Gastroesophageal sphincter (tissue), 4 donors: ENCODE measurements around the genes GTF2B and LRRC8B.

DNA sequence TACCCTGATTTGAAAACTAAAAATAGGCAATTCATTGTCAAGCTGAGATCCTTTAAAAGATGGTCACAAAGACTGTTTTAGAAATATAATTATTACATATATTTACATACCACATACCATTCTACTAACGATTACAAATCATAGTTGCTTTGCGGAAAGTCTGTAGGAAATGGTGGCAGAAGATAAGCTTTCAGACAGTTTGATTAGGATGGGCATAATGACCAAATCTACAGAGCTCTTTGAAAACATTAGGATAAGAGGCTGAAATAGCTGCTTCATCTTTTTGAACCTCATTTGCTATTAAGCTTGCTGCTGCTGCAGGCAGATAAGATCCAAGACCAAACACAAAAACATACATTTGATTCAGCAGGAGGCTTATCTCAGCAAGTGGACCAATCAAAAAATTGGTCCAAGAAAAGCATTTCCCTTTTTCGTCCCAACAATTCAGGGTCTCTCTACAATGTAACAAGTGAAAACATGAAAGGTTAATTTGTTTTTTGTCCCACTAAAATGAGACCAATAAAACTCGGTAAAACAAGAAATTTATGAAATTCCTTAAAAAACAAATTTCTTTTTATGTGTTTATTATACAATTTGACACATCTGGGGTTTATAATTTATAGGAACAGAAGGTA, 47.0 kb downstream of the DDAH1 start:
- PRO-cap, result no peak
- RAMPAGE, long total RNA, 4 experiments, result no peak in any of the 4 experiments

GRCh38 chr1:85628632-85629542, 48.3 kb downstream of the CCN1 start:
- PRO-cap, result no peak
- RAMPAGE, long total RNA, 4 experiments, result no peak in any of the 4 experiments

DNA sequence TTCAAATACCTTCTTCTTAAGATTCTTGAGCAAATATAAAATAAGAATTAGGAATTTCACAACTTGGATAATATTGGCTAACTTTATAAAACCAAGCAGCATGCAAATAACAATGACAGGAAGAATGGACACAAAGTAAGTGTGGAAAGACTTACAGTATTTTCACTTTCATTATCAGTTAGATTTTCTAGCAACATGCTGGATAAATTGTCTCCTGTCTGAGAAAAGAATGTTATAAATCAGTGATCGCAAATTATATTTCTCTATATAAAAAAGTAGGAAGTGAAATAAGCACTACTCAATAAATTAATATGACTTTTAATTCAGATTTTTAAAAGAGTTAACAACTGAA, 13.2 kb downstream of the ODF2L start:
- PRO-cap, result no peak
- RAMPAGE, long total RNA, 4 experiments, result no peak in any of the 4 experiments

DNA sequence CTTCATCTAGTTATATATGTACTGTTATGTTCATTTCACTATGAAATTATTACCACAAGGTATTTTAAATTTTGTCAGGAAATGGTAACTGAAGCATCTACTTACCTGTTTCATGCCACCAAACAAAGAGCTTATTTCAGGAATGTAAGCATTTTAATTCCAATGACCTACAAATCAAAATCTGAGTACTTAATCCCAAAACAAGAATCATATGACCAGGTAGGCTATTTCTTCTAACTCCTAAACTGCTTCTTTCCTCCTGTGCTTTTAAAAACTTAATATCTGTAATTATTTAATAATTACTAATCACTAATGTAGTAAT, 68.9 kb upstream of the SH3GLB1 start:
- PRO-cap, result no peak
- RAMPAGE, long total RNA, 4 experiments, result no peak in any of the 4 experiments

DNA sequence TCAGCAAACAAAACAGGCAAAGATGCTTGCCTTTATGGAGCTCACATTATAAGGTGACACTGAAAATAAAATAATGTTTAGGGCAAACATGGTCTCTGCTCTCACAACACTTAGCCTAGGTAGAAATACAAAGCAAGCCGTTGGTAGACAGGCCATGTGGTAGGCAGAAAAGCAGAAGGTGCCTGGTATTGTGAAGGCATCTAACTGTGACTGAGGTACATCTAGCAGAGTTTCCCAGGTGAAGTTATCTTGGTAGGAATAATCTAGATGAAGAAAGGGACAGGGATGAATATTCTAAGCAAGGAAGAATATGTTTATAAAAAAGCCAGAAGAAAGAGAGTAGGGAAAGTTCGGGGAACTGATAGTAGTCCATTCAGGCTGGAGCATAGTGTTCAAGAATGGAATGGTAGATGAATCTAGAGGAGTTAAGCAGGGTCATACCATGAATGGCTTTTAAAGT, 31.4 kb downstream of the SH3GLB1 start:
- PRO-cap, result no peak
- RAMPAGE, long total RNA, 4 experiments, result no peak in any of the 4 experiments

DNA sequence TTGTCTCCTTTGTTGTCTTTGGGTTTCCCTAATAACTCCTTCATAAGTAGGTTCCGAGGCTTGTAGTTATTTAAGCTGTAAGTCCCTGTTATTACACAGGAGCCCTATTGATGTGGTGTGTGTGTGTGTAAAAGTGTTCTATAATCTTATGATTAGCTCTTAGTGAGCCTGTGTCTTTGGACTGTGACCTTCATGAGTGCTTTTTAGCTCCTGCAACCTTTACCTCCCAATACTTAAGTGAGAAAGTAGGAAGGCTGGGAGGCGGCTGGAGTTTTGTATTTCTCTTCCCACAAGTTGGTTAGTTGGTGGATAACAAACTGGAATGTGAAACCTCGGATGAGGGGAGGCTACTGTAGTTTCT, 19.4 kb downstream of the HS2ST1 start:
- PRO-cap, result no peak
- RAMPAGE, long total RNA, 4 experiments, result no peak in any of the 4 experiments

GRCh38 chr1:87044700-87045267, 130.3 kb downstream of the HS2ST1 start:
- PRO-cap, result no peak
- RAMPAGE, long total RNA, 4 experiments, result no peak in any of the 4 experiments

GRCh38 chr1:87200727-87201437, 127.8 kb upstream of the LMO4 start:
- PRO-cap, result no peak
- RAMPAGE, long total RNA, 4 experiments, result no peak in any of the 4 experiments

- PRO-cap, result bidirectional peak, plus-strand start at chr1:87329909, minus-strand start at chr1:87329917
- RAMPAGE, long total RNA, 4 experiments, result no peak in any of the 4 experiments
Observed at GRCh38 chr1:87329794-87330402, 1.2 kb downstream of the LMO4 start.

DNA sequence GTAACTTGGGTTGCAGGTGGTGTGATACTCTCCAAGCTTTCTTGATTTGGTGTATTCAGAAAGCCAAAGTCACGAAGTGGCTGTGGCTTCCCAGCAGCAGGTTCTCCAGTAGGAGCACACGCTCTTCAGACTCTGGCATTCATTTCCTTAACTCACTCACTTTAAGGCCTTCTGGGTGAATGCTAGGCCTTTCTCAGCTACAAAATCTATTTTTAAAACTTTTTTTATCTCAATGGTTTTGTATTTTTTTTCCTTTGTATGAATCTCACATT, 22.9 kb upstream of the PKN2 start:
- PRO-cap, result no peak
- RAMPAGE, long total RNA, 4 experiments, result no peak in any of the 4 experiments

DNA sequence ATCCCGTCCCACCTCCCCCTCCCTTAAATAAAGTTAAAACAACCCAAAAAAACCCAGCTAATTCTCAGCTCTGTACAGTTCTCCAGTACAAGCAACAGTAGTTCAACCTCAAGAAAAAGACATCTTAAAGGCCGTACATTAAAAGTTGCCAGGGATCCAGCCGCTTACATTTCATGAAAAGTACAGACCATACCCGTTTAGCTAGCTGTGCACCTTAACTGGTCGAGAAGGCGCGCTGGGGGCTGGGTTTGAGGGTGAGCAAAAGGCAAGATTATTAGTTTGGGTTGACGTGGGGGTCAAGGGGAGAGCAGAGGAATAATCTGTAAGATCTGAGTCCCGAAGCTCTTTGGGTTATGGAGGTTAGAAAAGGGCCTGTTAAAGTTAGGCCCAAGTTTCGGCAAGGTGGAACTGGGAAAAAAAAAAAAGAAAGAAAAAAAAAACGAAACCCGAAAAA, 574 bp upstream of the PKN2 start:
- PRO-cap, result no peak
- RAMPAGE, long total RNA, 4 experiments, result no peak in any of the 4 experiments

DNA sequence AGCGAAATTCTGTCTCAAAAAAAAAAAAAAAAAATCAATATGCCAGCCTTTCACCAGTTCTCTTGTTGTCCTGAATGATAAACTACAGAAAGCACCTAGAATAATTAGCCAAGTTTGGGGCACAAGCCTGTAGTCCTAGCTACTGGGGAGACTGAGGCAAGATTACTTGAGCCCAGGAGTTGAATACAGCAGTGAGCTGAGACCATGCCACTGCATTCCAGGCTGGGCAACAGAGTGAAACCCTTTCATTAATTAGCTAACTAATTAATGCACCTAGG, 97.1 kb downstream of the GTF2B start:
- PRO-cap, result no peak
- RAMPAGE, long total RNA, 4 experiments, result no peak in any of the 4 experiments

- PRO-cap, result bidirectional peak, plus-strand start at chr1:88891498, minus-strand start at chr1:88891567
- RAMPAGE, long total RNA, 4 experiments, result start-site peak on the minus strand in 4 of 4 experiments, at chr1:88891520-88891668 at its widest, 782 to 2,496 reads per replicate
Observed at GRCh38 chr1:88891087-88892317, at the start of gene GTF2B. Gene GTF2B, minus strand, starts transcription at chr1:88891567.

DNA sequence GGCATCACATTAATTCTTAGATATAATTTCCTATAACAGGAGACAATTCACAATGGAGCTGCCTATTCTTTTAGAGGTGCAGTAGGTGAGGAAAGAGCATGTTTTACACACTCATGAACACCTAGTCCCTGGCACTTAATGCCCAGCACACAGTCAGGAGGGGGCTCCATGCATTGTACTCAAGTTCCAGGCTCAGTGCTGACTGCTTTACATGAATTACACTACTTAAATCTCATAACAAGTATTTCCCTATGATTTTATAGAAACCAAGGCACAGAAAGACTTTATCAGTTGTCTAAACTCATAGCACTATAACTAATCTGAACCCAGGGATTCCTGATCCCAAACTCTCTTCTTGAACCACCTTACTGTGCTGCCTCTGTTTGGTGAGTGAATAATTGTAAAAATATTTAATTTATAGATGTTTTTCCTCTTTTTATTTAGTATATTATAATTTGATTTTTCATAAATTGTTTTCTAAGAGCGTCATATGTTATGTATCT, 457 bp upstream of the GBP3 start:
- PRO-cap, result no peak
- RAMPAGE, long total RNA, 4 experiments, result no peak in any of the 4 experiments

DNA sequence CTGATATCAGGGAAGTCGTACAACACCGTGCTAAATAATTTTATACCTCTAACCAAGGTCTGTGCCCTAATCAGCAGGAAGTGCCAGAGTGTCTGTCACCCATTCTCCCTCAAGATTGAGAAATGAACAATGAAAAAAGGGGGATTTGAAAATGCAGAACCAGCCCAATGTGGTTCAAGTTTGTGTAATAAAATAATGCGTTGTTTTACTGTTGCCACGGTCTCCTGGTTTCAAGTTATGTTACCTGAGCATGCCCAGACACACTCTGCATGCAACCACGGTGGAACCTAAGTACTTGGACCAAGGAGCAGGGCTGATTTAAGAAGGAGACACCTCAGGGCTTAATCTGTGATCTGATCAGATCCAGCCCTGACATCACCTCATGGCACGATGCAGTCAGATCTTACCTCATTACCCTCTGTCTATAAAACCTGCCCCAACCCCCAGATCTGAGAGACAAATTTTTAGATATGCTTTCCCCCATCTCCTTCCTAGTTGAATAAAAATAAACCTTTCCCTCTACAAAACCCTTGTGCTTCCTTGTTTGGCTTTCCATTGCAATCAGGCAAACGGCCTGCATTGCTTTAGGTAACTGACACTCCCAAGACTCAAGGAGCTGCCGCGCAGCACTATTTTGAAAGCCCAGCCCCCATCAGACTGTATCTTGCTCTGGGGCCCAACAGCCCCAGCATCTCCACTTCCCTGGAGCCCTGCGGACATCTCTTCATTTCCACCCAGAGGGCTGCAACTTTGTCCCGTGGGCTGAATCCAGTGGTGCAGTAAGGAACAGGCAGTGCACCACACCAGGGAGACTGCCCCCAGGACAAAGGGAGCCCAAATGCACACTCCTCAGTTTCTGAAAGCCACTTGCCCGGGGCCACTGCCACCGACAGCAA, 14.9 kb downstream of the GBP1 start:
- PRO-cap, result no peak
- RAMPAGE, long total RNA, 4 experiments, result no peak in any of the 4 experiments

- PRO-cap, result no peak
- RAMPAGE, long total RNA, 4 experiments, result no peak in any of the 4 experiments
Observed at GRCh38 chr1:89062676-89063218, 2.3 kb downstream of the GBP1 start.

DNA sequence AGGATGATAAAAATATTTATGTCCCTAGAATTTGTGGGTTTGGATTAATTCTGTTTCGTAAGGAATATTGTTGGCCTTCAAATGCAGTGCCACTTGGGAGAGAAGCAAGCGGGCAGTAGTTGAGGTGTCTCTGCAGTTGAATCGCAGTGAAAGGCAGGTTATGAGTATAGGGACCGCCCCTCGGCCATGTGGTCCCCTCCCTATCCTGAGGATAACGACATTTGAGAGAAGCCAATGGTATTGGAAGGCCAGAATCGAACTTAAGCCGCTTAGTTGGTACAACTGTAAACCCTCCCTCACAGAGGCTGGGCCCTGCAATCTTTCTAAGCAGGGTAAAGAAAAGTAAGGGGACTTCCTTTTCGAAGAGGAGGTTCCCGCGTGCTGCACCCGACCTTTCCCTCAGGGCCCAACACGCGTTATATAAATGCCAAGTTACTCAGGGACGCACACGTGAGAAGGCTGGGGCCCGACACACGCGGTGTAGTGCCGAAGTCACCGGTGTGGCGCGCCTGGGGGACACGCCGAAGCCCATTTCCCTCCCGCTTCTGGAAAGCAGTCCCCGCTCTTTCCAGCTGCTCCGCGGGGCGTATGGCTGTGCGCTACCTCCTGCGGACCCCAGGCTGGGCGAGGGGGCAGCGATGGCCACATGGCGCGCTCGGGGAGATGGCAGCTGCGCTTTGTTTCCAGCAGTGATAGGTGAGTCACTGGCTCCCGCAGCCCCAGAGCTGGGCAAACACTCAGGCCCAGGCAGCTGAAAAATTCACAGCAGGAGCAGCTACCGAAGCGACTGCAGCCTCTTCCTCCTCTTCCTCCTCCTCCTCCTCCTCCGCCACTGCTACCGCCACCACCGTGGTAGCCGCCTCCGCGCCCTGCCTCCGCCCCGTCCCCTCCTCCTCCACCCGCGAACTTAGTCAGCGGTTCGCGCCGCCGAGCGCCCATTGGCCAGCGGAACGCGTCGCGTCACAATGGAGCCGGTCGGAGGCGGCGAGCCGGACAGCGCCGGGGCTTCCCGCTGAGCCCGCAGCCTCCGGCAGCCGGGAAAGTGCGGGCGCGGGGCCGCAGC, at the start of gene LRRC8B:
Gene LRRC8B (plus strand): TSS at position 938 of the 1,063 bp plus-strand sequence.
- PRO-cap, result unidirectional peak, plus-strand start at position 447 of the sequence; bidirectional peak, plus-strand start at position 965 of the sequence, minus-strand start at position 834 of the sequence
- RAMPAGE, long total RNA, 4 experiments, result no peak in any of the 4 experiments

- PRO-cap, result no peak
- RAMPAGE, long total RNA, 4 experiments, result no peak in any of the 4 experiments
Observed at GRCh38 chr1:89610628-89611307, 22.2 kb upstream of the LRRC8C start.

DNA sequence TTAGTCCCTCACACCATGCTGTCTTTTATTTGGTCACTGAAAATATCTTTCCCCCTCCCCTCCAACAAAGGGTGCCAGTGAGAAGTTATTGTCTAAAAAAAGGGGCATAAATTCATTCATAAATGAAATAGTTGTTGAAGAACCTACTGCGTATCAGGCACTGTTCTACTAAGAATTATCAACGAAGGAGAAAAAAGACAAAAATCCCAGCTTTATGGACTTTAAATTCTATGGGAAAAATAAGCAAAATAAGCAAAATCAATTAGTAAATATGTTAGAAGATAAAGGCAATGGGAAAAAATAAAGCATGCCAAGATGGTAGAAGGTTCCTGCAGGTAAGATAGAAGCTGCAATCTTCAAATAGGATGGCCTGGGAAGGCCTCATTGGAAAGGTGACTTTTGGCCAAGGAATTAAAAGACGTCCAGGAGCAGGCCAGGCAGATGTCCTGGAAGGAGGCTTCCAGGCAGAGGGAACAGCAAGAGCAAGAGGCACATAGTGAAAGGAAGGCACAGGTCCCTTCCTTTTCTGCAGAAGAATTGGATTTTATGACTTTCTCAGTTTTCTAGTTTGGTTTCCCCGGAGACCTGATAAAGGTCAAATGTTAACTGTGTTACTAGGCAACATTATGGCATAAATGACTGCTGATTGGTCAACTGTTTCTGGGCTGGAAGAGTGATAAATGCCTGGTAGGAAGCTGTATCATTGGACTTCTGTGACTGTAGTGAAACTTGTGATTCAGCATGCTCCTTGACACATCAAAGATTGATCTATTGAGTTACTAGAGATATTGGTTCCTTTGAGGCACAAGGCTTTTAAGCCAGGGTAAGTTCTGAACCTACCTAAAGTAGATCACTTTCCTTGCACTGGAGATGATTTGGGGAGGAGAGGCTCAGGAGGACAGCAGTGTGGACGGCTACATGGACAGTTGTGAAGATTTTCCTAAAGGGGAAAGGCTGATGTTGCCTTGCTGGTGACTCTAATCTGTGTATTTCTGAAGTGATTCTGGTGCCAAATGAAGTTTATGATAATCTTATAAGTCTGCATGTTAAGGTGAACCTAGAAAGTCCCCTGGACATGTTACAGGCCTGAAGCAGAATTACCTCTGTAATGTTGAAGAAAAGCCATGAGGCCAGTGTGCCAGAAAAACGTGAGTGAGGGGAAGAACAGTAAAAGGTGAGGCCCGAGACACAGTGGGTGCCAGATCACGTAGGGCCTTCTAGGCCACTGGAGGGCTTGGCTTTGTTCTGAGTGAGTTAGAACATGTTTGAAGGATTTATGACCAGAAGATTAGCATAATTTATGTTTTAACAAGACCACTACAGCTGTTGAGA, 55.7 kb downstream of the LRRC8C start:
- PRO-cap, result no peak
- RAMPAGE, long total RNA, 4 experiments, result no peak in any of the 4 experiments

GRCh38 chr1:89739052-89739974, 81.5 kb upstream of the LRRC8D start:
- PRO-cap, result no peak
- RAMPAGE, long total RNA, 4 experiments, result no peak in any of the 4 experiments